Spinal cord (tissue), 3 donors: ENCODE measurements around the genes CD3D and ARCN1.

- PRO-cap = no peak
- RAMPAGE, long total RNA = no peak
Observed at GRCh38 chr11:117993213-117993657, 7.0 kb downstream of the IL10RA start.

GRCh38 chr11:118144822-118145936, 7.4 kb downstream of the SCN4B start:
- PRO-cap = no peak
- RAMPAGE, long total RNA = no peak

DNA sequence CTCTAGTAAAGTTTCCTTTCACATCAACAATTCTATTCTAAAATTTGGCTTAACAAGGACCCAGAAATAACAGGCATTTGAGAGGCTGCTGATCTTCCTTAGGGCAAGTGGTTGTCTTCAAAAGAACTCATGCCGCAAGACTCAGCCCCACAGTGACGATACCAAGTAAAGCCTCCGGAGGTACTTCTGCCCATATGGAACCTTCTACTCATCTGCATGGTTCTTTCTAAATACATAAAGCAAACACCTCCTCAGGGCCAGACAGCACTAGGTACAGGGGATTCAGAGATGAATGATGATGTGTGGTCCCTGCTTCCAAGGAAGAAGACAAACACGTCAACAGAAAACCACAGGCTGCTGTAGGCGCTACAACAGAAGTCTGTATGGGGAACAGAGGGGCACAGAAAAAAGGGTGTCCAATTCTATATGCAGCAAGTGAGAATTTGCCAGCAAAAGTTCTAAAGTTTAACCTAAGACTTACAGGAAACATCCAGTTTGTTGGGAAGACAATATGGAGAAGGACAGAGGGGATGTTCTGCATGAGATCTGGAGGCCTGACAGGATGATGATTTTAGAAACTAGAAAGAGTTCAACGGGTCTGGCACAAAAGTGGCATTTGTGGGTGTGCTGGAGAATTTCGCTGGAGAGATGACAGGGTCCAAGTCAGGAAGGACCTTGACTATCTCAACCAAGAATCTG, 23.8 kb downstream of the JAML start:
- PRO-cap = no peak
- RAMPAGE, long total RNA = no peak

- PRO-cap = no peak
- RAMPAGE, long total RNA = no peak
Observed at GRCh38 chr11:118263075-118263561, 979 bp downstream of the MPZL2 start.

DNA sequence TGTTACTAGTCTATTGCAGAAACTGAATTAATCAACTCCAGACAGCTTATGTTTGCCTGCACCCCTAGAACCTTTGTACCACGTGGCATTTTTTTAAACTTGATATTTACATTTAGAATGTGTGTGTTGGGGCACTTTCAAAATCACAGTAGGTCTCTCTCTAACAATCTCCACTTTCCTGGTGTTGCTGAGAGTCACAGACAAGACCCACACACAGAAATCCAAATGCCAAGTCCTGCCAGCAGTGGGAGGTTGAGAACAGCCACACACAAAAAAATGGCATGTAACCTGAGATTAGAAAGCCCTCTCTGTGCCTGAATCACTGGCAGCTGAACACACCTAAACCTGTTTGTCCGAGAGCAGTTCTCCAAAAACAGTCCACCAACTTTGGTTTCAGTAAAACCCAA, 532 bp downstream of the MPZL2 start:
- PRO-cap = no peak
- RAMPAGE, long total RNA = no peak

DNA sequence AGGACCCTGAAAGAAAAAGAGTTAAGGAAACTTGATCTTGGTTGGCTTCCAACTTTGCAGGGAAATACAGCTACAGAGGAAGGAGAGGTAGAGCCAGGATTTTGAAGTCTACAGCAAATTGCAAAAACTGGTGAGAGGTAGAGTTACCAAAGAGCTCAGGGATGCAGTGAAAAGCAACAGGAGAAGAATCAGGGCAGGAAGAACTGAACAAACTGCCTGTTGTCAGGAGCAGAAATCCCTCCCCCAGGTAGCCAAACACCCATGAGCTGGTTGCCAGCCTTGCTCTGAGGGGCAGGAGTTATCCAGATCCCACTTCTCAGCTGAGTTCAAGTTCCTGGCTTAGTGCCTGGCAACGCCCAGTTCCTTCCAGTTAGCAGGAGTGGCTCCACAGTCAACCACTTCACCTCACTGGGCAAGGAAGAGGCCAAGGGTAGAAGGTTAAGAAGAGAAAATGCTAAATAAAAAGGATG, 1.8 kb upstream of the MPZL2 start:
- PRO-cap = no peak
- RAMPAGE, long total RNA = no peak

GRCh38 chr11:118342527-118342931, at the start of gene CD3D:
CD3D (minus strand) TSS chr11:118342705.
- PRO-cap = no peak
- RAMPAGE, long total RNA = no peak

DNA sequence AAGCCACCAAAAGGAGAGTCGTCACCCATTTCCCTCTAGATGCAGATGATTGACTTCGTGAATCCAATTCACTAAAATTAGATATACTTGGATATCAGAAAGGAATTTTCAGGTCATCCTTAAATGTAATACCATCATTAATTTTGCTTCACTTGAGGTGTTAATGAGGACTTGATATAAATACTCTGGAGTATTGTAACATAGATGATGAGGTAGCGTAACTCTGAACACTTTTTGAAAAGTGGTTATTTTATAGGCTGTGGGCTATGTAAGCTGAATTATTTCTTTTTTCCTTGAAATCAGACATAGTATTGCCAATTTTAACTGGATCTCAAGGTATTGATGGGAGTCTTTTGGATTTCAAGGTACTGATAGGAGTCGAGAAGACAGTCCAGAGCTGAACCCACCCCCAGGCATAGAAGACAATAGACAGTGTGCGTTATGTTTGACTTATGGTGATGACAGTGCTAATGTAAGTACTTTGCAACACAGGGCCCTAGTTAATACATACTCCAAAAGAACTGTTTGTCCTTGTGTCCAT, 31.3 kb upstream of the TTC36 start:
- PRO-cap = no peak
- RAMPAGE, long total RNA = no peak

- PRO-cap = no peak
- RAMPAGE, long total RNA = no peak
Observed at GRCh38 chr11:118519261-118519947, 7.9 kb upstream of the TTC36 start.

DNA sequence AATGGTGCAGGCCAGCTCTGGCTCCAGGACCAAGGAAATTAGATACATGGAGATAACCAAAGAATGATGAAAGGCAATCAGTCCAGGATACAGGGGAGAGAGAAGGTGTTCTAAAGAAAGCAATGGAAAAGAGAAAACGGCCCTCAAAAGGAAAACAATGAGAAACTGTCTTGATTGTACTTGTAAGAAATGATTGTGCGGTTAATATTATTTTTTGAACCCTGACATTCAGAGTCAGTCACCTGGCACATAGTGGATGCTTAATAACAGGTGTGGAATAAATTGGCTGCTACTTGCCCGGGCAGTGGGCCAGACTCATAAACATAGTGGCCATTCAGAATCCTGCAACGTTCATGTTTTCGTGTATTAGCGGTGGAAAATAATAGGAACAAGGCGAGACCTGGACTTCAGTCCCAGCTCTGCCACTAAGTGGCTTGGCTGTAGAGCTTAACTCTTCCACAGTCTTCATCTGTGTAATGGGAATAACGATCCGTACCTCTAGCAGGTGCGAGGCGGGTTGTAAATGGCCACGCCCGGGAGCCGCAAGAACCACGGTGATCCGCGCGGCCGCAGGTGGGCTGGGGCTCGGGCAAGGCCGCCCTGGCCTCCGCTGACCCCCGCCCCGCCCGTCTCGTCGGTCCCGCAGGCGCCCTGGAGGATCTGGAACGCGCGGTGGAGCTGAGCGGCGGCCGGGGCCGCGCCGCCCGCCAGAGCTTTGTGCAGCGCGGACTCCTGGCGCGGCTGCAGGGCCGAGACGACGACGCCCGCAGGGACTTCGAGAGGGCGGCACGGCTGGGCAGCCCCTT, 781 bp upstream of the TMEM25 start:
- PRO-cap = no peak
- RAMPAGE, long total RNA = no peak

GRCh38 chr11:118543829-118544515, 13.0 kb downstream of the TMEM25 start:
- PRO-cap = no peak
- RAMPAGE, long total RNA = no peak

GRCh38 chr11:118572238-118572568, at the start of gene ARCN1:
ARCN1 (plus strand) TSS chr11:118572409.
- PRO-cap = bidirectional peak, plus-strand start at chr11:118572424, minus-strand start at chr11:118572302
- RAMPAGE, long total RNA = start-site peak on the plus strand at chr11:118572408-118572442, 937 and 217 reads in 2 replicates

DNA sequence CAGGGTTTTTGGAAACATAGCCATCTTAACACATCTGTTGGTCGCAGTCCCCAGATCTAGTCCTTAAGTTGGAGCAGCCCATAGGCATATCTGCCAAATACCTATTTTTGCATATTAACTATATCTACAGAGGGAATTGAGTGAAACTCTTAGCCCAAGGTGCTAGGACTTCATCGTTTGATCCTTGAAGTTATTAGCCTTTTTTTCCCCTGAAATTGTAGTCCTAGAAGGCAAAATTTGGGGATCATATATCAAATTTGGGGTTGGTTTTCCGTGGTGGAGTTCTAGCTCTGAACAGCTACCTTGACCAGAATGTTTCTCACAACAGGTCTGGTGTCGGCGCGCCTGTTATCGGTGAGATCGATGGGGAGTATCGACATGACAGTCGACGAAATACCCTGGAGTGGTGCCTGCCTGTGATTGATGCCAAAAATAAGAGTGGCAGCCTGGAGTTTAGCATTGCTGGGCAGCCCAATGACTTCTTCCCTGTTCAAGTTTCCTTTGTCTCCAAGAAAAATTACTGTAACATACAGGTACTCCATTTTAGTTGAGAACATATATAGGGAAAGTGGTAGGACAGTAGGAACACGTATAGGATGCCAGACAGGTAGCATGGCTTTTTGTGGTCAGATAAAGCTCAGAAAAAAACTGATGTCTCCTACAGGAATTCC, 9.9 kb upstream of the PHLDB1 start:
- PRO-cap = no peak
- RAMPAGE, long total RNA = no peak

- PRO-cap = no peak
- RAMPAGE, long total RNA = no peak
Observed at GRCh38 chr11:118608307-118609289, 1.2 kb downstream of the PHLDB1 start.

- PRO-cap = no peak
- RAMPAGE, long total RNA = no peak
Observed at GRCh38 chr11:118747347-118748014, 43.5 kb downstream of the DDX6 start.

DNA sequence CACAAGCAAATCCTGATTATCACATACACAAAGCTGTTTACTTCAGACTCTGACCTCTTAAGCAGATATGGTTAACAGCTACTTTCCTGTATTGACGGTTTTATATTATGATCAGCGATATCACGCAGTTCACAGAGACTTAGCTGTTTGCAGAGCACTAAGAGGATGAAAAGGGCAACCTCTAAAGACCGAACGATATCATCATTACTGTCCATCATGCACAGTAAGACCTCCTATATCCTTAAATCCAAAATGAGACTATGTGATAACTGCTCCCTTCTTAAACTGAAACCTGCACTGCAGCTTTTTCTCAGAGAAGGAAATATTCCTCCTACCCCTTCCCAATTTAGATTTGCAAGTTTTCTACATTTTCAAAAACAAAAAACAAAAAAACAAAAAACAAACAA, 1.4 kb downstream of the DDX6 start:
- PRO-cap = no peak
- RAMPAGE, long total RNA = no peak

DNA sequence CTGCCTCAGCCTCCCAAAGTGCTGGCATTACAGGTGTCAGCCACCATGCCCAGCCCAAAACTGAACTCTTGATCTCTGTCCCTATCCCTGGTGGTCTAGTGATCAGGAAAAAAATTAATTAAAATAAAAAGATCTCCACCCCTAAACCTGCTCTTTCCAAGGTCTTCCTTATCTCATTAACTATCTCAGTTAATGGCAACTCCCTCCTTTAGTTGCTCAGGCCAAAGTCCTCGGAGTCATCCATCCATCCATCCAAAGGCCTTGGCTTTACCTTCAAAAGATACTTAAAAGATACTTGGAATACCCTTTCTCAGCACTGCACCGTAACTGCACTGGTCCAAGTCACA, 19.5 kb upstream of the CXCR5 start:
- PRO-cap = no peak
- RAMPAGE, long total RNA = no peak

DNA sequence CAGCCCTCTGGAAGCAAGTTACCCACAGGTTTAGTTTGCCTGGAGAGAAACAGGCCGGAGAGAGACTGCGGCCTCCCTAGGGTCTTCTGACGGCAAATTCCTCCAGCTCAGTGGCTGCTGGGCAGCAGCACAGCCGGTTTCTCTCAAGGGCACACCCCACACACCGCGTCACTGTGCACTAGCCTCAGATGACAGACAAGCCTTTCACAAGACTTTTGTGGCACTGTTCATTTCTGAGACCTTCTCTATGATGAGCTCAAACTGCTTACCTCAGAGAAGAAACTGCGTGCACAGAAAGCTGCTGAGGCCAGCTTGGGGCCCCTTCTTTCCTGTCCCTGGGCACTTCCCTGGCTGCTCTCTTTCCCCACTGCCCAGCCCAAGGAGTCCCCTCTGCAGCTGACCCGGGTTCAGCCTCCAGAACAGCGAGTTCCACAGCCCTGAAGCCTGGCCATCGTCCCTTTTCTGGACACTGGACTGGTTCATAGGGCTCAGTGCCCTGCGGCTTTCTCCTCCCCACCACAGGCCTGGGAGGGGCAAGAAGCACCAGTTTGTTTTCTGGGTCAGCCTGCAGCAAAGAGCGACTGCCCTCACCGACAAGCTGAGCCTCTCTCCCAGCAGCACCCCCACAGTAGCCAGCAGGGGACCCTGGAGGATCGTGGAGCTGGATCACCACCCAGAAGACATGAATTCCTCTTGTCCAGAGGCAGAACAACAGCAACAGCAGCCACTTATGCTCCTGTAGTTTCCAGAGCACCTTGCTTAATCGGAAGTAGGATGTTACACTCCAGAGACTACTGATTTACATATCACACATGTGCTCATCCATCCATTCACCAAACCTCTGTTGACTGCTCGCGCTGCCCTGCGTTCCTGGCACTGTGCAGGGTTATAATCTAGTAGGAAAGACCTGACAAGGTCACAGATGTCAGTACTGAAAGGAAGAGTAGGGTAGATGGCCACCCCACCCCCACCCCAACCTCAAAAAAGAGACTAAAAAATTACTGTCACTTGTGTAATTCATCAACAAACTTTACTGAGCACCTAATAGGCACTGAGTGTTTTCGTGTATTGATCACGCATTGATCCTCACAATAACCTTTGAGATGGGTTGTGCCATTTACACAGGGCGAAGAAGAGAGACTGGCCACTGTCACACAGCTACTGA, 13.2 kb upstream of the CXCR5 start:
- PRO-cap = no peak
- RAMPAGE, long total RNA = no peak

DNA sequence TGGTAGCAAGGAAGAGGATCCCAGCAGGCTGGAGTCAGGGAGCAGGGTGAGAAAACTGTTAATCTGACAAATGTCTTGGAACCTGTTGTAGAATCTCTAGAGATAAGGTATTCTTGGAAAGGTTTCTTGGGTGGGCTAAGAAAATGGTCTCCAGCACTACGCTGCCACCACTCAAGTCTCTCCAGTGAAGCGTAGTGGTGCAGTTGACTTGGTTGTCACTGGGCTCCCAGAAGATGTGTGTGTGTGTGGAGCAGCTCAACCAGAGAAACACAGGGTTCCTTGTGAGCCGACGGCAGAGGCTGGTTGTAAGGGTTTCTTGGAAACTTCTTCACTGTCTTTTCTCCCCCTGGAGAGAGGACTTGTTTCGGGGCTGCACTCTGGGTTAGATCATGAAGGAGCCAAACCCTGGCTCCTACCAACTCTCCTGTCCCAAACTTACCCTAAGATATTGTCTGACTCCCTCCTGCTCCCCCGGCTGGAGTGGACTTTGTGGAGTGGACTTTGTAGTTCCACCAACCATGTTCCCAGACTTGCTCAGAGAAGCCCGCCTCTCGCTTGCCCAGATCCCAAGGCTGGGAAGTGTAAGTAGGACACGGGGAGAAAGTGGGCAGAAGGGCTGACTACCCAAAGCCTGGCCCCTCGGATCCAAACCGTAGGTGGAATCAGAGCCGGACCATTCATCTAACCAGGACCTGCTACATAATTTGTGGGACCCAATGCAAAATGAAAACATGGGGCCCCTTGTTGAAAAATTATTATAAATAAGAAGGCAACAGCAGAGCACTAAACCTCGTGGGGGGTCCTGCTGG, 1.1 kb downstream of the CXCR5 start:
- PRO-cap = no peak
- RAMPAGE, long total RNA = no peak

DNA sequence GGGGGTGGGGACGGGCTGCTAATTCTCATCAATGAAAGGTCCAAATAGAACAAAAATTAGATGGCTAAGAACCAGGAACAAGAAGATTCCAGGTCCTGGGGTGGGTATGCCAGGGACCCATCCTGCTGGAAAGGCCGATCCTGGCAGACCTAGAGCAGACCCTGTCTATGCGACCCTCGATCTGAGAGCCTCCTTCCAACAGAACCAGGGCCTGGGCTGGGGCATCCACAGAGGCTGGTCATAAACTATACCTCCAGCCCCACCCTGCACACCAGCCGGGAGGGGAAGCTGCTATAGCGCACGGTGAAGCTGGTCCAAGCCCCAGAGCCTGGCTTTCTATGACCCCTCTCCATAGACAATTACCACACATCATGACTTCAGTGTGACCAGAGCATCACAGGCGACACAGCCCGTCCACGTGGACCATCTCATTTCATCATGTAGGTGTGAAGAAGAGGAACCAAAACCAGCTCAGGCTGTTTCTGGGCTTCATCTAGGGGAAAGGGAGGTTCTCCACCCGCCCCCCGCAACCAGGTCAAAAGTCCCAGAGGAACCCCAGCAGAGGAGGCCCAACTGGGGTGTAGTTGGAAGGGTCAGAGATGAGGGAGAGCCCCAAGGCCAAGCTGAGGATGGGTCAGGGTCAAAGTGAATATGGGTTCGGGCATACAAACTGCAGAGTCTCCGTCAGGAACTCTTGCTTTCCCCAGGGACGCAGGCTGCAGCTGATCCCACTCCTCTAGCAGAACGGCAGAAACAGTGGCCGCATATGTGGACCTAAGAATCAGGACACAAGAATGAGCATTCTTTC, 3.0 kb downstream of the CXCR5 start:
- PRO-cap = no peak
- RAMPAGE, long total RNA = no peak